Cerebral cortex (tissue), 2 donors: ENCODE measurements around the gene CUTA.

DNA sequence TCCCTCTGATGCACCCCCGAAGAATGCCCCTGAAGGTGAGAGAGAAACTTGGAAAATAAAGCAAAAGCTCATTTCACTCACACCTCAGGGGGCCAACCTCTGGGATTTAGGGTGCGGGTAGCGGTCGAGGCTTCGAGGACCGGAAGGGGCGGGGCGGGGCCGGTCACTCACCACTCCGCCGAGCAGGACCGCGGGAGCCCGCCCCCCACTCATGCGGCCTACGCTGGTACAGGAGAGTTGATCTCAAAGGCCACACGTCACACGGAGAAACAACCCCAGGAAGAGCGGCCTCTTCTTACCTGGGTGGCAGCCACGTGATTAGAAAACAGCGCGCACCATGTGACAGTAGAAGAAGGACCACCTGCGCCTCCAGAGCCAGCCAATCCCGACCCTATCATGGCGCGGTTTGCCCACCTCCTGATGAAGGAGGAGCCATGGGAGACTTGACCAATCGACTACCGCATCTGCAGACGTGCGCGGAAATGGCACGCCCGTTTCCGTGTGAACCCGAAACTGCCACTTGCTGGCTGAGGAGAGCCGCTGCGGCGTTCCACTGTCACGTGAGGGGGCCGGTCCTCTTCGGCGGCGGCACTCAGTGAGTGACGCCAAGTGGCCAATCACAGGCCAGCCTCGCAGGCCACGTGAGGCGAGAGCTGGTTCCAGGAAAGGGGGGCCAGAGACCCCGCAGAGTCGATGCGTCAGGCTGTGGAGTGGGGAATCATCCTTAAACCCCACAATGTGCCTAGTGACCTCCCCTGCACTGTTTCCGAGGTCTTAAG is at the start of gene CUTA:
Gene CUTA, minus strand, starts transcription at position 320 of the 779 bp plus-strand sequence.
- PRO-cap, 2 experiments, result peak in 1 of 2 experiments; most common plus-strand start position 665 of the sequence (in 1); most common minus-strand start position 316 of the sequence (in 1)

DNA sequence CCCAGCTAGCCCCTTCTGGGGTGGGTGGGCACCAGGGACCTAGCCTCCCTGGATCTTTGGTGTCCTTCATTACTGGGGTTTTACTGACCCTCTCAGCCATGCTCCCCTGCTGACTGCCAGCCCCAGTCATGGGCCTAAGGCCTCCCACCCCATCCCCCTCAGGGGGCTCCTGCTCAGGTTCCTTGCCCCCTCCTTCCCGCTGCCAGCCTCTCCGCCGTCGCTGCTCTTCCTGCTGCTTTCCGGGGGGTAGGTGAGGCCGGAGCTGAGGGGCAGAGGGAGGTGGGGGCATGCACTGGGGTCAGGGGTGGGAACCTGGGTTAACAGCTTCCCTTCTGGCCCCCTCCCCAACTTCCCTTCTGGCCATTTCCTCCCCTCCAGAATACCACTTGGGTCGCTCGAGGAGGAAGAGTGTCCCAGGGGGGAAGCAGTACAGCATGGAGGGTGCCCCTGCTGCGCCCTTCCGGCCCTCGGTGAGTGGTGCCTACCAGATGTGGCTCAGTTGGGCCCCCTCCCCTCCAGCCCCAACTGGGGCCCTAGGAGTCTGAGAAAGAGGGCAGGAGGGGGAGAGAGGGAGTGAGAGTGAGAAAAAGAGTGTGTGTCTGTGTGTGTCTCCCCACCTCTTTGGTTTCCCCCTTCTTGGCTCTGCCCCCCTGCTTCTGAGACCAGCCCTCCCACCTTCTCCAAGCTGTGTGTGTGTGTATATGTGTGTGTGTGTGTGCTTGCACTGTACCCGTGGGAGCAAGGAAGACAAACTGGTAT is 12.1 kb downstream of the SYNGAP1 start:
- PRO-cap, 2 experiments, result no peak in any of the 2 experiments

DNA sequence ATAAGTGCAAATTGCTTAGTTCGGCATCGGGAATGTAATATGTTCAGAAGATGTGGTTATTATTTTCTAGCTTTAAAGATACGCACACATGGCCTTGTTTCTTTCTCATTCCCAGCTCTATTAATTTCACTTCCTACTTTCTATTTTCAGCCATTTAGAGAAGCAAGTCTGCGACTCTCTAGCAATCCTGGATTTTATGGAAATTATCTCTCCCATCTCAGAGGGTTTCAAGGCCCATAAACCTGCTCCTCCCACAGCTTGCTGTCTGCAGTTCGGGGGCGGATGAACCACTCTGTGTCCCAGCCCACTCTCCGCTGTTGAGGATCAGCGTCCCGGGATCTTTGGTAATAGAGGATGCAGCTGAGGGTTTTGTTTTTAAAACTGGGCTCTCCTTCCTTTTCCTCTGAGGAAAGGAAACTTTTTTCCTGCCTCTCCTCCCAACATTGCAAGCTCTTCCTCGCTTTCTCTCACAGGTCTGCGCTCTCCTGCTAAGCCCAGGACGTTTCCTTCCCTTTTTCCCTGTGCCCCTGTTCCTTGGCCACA is 54.6 kb downstream of the ZBTB9 start:
- PRO-cap, 2 experiments, result no peak in any of the 2 experiments

GRCh38 chr6:33576612-33577662 is 3.1 kb downstream of the BAK1 start:
- PRO-cap, 2 experiments, result no peak in any of the 2 experiments

DNA sequence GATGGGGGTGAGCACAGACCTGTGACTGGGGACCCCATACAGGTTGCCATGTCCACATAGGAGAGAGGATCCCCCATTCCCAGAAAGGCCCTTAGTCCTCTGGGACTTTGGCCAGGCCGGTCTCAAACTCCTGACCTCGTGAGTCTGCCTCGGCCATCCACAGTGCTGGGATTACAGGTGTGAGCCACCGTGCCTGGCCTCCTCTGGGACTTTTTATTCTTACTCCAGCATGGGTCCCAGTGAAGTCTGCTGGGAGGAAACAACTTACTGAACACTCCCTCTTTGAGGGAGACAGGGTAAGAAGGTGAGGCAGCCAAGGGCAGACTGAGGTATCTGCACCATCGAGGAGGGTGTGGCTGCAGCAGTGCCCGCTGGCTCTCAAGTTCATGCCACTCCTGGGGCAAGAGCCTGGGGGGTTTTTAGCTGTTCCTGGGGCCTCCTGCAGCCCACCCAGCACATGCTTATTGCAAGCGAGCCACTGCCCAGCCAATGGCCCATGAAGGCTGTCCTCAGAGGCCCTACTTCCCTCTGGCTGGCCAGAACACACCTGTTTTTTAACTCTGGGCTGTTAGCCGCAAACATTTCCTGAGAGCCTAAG is 2.3 kb downstream of the BAK1 start:
- PRO-cap, 2 experiments, result no peak in any of the 2 experiments

- PRO-cap, 2 experiments, result no peak in any of the 2 experiments
Measured at GRCh38 chr6:33610591-33612023, 10.0 kb upstream of the ITPR3 start.

DNA sequence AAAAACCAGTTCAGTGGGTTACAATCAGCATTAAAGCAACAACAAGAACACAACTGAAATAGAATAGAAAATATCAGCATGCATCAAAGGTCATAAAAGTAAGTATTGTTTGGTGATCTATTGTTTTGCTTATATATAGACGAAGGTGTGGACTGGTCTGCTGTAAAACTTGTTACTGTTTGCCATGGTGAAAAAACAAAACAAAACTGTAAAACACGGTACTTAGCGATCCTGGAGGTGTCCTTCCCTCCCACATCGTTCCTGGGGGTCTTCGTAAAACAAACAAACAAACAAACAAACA is 1.3 kb upstream of the ITPR3 start:
- PRO-cap, 2 experiments, result no peak in any of the 2 experiments

- PRO-cap, 2 experiments, result no peak in any of the 2 experiments
Measured at GRCh38 chr6:33624115-33624646, 3.1 kb downstream of the ITPR3 start.

- PRO-cap, 2 experiments, result no peak in any of the 2 experiments
Measured at GRCh38 chr6:33675487-33676115, 35.9 kb downstream of the UQCC2 start.

DNA sequence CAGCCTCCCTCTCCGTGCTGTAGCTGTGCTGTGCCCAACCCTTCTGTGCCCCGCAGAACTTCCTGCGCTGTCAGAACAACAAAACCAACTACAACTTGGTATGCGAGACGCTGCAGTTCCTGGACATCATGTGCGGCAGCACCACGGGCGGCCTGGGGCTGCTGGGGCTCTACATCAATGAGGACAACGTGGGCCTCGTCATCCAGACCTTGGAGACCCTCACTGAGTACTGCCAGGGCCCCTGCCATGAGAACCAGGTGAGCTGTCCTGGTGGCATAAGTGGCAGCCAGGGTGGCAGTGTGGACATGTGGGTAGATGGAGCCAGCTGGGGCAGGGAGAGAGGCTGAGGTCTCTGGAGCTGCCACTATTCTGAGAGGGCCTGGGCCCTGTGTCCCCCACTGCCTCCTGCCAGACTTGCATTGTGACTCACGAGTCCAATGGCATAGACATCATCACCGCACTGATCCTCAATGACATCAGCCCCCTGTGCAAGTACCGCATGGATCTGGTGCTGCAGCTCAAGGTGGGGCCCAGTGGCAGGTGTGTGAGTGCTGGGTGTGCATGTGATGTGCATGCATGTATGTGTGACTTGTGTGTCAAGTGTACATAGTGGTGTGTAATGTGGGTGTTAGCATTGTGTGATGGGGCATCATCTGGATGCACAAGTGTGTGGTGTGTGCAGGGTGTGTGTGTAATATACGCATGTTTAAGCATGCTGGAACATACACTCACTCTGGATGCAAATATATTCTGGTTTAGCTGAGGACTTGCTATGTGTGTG is 25.3 kb downstream of the UQCC2 start:
- PRO-cap, 2 experiments, result no peak in any of the 2 experiments

- PRO-cap, 2 experiments, result no peak in any of the 2 experiments
Measured at GRCh38 chr6:33731161-33731663, 15.5 kb downstream of the IP6K3 start.

- PRO-cap, 2 experiments, result no peak in any of the 2 experiments
Measured at GRCh38 chr6:33744949-33745387, 1.7 kb downstream of the IP6K3 start.

DNA sequence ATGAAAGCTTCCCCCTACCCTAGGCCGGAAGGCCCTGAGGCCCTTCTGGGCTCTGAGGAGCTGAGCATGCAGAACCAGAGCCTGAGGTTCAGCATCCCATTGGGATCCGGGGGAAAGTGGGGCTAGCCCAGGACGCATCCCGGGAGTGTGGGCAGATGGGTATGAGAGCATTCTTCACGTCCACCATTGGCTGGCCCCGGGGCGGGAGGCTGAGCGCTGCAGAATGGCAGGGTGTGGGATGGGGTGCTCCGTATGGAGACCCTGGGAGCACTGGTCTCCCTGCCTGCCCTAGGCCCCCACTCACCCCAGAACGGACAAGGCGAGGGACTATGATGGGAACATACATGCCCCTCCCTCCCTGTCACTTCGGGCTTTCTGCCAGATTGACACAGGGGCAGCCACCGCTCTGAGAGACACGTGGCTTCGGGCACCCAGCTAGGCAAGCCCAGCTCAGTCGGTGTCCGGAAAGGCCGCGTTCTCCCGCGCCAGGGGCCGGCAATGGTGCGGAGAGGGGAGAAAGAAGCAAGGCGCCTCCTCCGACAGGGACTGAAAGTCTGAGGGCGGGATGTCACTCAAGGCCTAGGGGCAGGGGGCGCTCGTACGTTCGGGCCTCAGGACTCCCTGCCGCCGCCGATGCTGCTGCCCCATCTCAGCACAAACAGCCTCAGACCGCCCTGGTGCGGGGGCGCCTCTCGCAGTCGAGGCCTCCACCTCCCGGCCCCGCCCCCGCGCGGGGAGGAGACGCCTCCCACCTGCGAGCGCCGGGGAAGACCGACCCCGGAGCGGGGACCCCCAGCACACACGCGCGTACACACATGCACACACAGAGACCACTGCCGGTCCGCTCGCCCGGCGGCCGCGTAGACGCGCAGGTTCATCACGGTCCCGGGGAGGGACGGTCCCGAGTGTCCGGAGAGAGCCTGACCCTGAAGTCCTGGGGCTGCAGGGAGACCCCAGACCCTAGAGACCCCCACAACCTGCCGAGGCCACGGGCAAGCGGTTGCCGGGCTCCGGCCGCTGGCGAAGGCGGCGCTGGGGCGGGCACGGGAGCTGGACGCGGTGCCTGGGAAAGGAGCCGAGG is 2.0 kb downstream of the GRM4 start:
- PRO-cap, 2 experiments, result peak in 1 of 2 experiments; most common plus-strand start position 442 of the sequence (in 1); most common minus-strand start position 548 of the sequence (in 1)

DNA sequence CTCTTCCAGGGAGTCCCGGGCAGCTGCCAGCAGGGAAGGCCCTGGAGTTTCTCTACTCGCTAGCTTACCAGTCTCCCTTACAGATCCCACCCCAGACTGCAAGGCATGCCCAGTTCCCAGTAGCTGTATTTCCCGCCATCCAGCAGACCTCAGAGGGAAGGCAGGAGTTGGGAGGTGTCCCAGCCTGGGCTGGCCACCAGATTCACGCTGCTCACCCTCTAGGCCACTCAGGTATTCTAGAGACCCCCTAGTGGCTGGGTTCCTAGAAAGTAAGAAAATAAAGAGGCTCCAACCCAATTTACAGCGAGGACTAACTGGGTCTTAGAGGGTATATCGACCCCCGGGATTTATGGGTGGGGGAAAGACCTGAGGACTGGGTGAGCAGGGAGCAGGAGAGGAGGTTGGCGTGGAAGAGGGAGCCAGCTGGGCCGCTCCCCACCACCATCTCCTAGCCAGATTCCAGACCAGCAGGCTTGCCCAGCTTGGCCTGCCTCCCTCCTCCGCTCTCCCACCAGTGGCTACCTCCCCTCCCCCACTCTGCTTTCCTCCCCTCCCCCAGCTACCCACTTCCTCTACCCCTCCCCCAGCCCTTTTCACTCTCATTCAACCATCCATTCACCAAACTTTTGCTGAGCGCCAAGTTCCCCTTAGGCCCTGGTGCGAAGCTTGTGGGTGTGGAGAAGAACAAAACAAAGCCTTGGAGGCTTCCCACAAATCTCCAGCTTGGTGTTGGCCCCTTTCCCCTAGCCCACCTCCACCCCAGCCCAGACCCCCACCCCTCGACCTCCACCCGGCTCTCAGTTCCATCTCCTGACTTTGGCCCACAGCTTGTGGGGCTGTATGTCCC is 9.6 kb upstream of the HMGA1 start:
- PRO-cap, 2 experiments, result no peak in any of the 2 experiments

DNA sequence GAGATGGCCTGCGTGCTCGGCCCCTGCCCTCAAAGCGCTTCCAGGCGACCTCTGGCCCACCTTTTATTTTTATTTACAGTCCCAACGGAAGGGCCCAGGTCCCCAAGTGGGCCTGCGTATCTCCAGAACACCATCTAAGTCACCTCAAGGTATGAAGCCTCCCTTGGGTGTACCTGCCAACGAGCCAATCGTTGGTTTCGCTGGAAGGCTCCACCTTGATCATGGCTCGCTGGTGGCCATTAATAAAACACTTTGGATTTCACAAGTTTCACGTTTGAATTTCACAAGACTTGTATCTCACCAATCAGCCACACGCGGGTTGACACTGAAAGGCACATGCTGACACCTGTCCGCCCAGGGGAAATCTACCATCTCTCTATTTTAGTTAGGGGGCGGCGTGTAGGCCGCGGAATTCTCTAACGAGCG is 635 bp upstream of the HMGA1 start:
- PRO-cap, 2 experiments, result peak in 1 of 2 experiments; most common minus-strand start position 141 of the sequence (in 1)

GRCh38 chr6:34239049-34239501 is 2.4 kb downstream of the HMGA1 start:
- PRO-cap, 2 experiments, result no peak in any of the 2 experiments

DNA sequence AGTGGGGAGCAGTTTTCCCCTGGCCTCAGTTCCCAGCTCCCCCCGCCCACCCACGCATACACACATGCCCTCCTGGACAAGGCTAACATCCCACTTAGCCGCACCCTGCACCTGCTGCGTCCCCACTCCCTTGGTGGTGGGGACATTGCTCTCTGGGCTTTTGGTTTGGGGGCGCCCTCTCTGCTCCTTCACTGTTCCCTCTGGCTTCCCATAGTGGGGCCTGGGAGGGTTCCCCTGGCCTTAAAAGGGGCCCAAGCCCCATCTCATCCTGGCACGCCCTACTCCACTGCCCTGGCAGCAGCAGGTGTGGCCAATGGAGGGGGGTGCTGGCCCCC is 3.8 kb downstream of the SMIM29 start:
- PRO-cap, 2 experiments, result no peak in any of the 2 experiments

GRCh38 chr6:34246259-34247143 is 2.3 kb downstream of the SMIM29 start:
- PRO-cap, 2 experiments, result no peak in any of the 2 experiments

DNA sequence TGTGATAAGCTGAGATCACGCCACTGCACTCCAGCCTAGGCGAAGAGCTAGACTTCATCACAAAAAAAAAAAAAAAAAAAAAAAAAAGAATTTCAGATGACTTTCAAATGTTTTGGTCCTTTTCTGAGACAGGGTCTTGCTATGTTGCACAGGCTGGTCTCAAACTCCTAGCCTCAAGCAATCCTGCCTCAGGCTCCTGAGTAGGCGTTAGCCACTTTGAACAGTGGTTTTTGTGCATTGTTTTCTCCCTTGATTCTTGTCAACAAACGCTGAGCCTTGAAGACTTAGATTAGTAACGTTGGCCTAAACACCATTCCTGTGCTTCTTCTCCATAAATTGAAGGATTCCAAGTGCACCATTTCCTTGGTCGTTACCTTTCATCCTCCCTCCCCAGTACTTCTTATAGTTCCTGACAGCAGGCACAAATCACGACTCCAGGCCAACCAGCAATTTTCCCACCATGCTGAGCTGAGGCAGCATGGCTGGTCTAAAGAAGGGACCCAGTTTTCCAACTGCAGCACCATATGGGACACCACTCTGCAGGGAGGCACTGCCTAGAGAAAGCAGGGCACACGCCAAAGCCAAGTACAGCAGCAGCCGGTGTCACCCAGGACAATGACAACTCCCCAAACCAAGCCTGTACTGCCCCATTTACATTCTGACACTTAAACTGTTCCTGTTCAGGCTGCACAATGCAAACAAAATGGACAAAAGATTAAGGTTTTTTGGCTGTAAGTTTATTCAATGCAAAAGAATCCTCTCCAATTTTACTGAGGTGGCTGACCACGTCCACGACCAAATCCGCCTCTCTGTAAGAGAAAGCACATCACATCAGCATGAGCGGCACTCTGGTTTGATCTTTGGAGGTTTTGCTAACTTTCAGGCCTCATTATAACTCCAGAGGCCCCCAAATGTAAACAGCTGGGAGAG is 8.9 kb downstream of the RPS10 start:
- PRO-cap, 2 experiments, result no peak in any of the 2 experiments

- PRO-cap, 2 experiments, result peak in 1 of 2 experiments; most common plus-strand start chr6:34531994 (in 1)
Measured at GRCh38 chr6:34531868-34532538, 24.1 kb downstream of the SPDEF start.